RPMI7951 (cell line): ENCODE measurements around a stretch of chr1.

GRCh38 chr1:56255859-56256007 is 323.6 kb downstream of the PLPP3 start:
- RAMPAGE, long total RNA: no peak

GRCh38 chr1:56384124-56384941 is 195.0 kb downstream of the PLPP3 start:
- RAMPAGE, long total RNA: no peak

DNA sequence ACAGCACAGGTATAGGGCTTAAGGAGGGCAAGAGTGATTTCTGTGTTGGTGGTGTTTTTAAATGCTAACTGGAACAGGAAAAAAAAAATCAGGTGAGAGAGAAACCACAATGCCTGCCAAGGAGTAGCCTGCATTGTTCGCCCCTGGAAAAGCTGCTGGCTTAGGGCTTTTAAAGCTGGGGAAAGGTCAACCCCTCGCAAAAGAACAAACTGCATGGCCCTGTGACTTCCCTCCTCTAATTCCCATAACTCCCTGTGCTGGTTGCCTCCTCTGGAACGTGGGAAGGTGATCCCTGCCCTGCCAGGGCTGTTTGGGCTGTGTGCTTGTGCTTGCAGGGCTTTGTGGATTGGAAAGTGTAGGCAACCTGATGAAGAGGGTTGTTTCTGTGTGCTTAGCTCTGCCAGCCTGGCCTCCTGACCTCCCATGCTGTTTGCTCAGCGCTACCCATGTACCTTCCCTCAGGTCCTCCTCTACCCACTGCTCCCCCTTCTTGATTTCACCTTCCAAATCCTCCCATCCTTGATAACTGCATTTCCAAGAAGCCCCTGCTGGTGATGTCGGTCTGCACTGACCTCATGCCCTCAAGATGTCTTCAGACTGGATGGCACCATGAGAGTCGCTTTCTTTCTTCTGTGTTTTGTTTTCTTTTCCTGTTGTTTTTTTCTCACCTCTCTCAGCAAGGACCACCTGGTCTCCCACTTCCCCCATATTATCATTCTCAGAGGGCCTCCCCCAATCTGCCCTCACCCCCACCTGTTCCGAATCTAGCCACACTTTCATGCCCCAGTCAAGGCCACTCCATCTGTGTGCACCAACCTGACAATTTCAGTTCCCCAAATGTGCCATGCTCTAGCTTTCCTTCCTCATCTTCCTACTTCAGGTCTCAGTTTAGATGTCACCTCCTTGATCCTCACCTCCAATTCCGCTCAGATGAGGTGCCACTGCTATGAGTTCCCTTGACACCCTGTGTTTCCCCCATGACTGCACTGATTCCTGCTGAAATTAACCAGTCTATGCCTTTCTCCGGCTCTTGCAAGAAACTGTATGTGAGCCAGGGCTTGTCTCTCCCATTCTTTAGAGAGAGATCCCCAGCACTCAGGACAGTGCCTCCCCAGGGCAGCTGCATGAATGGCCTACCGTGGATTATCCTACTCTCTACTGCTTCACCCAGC is 146.5 kb downstream of the PLPP3 start:
- RAMPAGE, long total RNA: no peak

DNA sequence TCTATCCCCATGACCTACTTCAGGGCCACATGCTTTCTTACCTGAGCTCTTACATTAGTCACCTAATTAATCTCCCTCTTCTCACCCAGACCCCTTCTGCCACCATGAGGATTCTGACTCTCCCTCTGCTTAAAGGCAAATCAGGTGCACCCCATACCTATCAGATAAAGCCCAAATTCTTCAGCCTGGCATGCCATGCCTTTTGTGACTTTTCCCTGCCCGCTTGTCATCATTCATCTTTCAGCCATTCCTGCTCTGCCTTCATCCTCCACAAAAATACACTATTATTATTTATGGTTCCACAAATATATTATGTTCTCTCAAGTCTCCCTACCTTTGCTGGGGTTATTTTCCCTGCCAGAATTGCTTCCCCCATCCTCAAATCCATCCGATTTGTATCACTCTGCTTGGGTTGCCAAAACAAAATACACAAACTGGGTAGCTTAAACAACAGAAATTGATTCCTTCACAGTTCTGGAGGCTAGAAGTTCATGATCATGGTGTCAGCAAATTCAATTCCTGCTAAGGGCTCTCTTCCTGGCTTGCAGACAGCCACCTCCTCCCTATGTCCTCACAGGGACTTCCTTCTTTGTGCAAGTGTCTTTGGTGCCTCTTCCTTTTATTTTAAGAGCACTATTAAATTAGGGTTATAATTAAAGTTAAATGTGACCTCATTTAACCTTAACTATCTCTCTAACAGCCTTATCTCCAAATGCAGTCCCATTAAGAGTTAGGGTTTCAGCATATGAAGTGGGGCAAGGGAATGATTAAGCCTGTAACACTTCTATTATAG is 113.0 kb downstream of the PLPP3 start:
- RAMPAGE, long total RNA: no peak

DNA sequence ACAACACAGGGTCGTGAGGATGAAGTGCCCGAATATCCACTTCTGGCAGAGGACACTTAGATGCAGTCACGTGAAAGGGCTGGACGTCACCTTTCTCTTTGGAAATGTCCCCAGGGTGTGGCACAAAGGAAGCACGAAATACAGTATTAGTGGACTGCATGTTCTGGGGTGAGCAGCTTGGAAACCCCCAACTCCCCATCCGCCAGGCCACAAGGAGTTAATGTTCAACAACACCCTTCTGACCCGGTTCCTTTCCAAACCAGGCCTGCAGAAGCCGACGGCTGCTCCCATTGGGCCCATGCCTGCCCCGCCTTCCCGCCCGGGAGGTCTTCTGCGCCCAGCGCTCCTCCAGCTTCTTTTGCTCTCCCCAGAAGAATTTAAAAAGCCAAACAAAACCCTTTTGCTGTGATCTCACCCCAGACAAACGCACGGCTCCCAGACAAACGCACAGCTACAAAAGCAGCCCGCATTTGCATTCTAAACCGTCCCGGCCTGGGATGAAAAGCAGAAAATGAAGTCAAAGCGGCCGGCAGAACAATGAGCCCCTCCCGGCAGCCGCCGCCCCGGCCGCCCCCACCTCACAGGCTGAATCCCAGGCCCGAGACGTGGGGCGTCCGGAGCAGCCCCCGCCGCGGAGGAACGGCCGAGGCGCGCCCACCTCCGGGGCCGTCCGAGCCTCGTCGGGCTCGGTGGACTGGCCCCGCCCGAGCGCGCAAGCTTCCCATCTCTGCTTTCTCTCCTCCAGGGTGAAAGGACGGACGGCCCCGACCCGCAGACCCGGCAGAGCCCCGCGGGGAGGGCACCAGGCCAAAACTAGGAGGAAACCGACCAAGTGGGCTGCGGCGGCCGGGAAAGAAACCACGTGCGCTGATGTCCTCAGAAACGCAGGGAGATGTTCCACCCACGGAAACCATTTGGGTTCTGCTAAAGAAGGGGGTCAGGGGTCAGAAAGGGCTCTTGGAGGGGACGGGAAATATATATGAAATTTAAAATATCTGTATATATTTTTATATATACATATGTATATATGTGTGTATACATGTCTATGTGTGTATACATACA is 101.9 kb downstream of the PLPP3 start:
- RAMPAGE, long total RNA: no peak

- RAMPAGE, long total RNA: no peak
Measured at GRCh38 chr1:56545403-56546287, 33.7 kb downstream of the PLPP3 start.

DNA sequence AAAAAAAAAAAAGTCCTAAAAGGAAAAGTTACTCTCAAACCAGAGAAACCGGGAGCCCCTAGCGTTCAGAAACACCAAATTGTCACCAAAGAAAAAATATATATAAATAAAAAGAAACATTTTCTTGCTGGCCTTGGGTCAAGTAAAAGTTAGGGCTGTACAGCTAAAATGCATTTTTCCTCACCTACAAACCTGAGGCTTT is 267 bp upstream of the PLPP3 start:
- RAMPAGE, long total RNA: no peak

- RAMPAGE, long total RNA: no peak
Measured at GRCh38 chr1:56927237-56927473, 38.7 kb downstream of the C8B start.

GRCh38 chr1:57421965-57423024 is 1.6 kb downstream of the DAB1 start:
- RAMPAGE, long total RNA: no peak

DNA sequence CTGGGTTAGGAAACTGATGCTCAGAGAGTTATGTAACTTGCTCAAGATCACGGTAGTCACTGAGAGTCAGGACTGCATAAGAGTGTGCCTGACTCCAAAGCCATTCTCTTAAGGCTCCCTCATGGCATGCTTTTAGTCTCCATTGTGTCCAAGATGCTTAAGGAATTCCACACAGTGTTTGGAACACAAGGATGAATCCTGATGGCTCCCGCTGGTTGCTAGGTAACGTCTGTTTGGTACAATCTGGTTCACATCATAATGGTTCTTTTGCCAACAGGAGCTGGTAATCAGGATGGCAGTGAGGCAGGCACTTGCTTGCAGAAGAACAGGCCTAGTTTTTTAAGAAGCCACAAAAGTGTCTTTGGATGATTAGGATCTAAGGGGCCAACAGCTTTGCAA is 436.5 kb upstream of the DAB1 start:
- RAMPAGE, long total RNA: no peak

- RAMPAGE, long total RNA: no peak
Measured at GRCh38 chr1:58249417-58250029, 297.0 kb downstream of the OMA1 start.

DNA sequence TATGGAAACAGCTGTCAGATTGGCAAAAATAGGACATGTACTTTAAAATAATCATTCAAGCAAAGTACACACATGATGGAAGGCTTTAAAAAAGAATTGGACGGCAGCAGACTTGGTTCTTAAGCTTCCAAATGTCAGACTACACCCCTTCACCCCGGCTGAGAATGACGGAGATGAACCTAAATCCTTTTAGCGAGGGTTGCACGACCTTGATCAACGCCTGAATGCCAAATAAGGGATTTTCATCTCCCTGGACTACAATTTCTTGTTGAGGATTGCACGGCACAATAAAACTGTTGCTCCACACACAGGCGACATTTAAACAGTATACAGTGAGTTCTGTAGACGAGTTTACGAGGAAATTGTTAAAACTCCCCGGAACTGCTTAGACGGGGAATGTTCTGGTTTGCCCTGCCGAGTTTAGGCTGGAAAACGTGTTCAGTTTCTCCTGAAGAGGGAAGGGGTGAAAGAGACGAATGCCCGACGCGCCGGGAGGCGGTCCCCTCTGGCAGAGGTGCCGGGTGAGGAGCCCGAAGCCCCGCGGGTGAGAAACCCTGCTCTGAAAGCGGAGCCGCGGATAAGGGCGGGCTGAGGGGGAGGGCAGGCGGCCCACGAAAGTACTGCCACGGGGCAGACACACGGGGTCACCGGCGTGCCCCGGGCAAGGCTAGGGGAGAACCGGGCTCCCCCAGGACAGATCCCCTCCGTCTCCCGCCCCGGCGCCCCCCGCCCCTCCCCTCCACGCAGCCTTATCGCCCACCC is 568 bp downstream of the OMA1 start:
- RAMPAGE, long total RNA: no peak

GRCh38 chr1:58577726-58578329 is 776 bp upstream of the TACSTD2 start:
- RAMPAGE, long total RNA: no peak

DNA sequence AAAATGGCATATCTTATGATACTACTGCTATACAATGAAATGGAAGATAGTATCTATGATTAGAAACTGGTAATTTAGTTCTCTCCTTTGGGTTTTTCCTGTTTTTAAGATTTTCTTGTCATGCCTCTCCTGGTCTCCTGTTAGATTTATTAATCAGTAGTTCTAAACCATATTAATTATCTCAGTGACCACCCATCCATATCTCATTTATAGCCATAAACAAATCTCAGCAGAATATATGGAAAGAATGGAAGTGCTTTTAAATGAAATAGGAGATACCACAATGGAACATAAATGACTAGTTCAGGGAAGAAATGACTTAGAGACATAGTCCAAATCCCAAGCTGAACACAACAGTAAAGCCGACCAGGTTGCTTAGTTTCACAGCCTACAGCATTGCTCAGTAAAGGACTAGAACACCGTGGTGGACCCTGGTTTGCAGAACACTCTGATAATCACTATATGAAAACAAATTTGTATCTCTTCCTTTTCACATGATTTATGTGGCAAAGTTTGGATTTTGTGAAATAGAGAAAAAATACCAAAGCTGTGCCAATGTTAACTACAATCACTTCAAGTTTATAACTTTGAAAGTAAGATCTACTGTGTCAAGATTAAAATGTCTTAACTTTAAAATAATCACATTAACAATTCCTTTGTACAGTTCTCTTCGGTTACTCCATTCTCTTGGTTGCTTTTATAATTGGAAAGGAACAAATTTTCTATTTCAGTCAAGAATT is 40.3 kb downstream of the MYSM1 start:
- RAMPAGE, long total RNA: no peak

DNA sequence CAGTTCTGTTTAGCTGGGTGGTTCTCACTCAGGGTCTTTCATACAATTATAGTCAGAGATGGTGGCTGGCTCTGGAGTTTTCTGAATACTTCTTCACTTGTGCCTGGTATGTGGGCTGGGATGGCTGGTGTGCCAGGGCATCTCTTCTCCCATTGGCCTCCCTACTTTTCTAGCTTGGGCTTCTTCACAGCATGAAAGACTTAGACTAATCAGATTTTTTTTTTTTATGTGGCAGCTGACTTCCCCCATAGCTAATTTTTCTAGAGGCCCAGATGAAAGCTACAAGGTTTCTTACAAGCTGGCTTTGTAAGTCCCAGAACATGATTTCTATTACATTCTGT is 25.1 kb upstream of the MYSM1 start:
- RAMPAGE, long total RNA: no peak

DNA sequence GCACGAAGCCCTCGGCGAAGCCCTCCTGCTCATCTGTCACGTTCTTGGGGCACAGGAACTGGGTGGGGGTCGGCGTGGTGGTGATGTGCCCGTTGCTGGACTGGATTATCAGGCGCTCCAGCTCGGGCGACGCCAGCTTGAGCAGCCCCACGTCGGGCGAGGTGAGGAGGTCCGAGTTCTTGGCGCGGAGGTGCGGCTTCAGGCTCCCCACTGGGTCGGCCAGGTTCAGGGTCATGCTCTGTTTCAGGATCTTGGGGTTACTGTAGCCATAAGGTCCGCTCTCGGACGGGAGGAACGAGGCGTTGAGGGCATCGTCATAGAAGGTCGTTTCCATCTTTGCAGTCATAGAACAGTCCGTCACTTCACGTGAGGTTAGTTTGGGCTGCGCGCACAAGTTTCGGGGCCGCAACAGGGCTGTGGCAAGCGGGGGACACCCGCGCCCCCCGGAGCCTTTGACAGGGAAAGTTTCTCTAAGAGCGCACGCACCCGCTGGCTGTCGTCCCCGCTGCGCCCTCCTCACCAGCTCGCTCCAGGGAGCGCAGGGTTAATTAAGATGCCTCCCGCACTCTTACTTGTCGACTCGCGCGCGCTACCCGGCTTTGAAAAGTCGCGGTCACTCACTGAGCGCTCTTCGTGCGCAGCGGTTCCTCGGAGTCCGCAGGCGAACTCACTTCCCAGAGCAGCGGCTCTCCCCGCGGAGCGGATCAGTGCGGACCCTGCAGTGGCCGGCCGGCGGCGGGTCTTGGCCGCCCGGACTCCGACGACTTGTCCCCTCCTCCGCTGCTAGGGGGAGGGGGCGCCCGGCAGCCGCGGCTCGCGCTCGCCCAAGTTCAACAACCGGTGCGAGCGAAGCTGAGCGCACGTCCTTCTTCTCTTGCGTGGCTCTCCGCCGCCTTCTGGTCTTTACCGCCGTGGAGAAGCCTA is 860 bp downstream of the JUN start:
- RAMPAGE, long total RNA: no peak

- RAMPAGE, long total RNA: no peak
Measured at GRCh38 chr1:58848891-58849236, 65.0 kb upstream of the JUN start.

- RAMPAGE, long total RNA: no peak
Measured at GRCh38 chr1:58893351-58893931, 109.6 kb upstream of the JUN start.

DNA sequence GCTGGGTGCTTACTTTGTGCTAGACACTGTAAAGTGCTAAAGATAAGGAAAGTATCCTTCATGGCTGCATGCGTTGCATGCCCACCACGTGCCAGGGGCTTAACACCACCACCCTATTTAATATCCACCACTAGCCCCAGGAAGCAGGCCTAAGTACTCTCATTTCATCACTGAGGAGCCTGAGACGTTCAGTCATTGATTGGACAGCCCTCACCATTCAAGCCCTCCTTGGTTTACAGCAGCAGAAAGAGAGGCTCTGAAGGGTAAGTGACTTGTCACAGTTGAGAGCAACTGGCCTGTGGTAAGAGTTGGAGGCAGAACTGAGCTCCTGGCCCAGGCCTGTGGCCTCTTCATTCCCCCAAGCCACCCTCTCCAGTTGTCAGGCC is 112.3 kb upstream of the JUN start:
- RAMPAGE, long total RNA: no peak

- RAMPAGE, long total RNA: no peak
Measured at GRCh38 chr1:58898775-58899646, 115.2 kb upstream of the JUN start.